Pericardium (tissue), 1 donor: ENCODE results near the genes DDX39B and LY6G5B.

DNA sequence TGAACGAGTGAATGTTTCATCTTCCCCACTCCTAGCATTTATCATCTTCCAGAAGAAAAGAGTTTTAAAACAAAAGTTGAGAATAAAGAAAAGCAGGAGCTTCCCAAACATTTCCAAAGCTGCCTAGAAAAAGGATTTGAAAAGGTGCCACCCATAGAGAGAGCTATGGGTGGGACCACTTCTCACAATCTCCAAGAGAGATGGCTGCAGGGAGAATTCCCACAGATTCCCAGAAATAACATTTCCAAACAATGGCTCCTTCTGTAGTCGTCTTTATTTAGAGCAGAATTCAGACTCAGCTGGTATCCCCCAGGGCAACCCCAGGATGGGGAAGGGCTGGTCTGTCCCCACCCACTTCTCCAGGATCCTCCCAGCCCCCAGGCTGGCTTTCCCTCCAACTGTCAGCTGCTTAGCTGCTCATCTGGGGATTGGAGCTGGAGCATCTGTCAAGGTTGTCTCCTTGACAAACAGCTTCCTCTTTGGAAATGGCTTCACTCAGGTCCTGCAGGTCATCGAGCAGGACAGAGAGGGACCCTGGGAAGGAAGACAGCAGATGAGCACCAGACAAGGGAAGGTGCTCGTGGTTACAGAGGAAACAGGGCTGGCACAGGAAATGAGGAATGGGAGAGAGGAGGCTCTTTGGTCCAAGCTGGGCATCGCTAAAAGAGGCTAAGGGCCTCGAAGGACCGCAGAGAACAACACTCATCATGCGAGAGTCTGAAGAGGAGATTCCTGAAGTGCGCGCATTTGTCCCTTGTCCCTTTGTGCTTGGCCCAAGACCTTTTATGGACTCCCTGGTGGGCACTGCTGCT is 3.5 kb upstream of the PSORS1C2 start:
- RRBS, result no CpG with 5 or more reads among the region's 10 CpGs

GRCh38 chr6:31378301-31378796 is 21.4 kb upstream of the HLA-B start:
- RRBS, result no CpG with 5 or more reads among the region's 7 CpGs

DNA sequence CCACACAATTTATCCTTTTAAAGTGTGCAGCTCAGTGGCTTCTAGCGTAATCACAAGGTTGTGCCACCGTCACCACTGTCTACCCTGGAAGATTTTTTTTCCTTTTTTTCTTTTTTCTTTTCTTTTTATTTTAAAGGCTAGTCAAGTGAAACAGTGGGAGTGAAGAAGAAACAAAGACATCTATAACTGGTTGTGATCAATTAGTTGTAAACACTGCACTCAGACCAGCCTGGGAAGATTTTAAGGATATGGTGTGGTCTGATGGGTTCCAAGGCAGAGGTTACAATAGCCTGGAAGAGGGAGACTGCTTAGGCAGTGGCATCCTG is 1.4 kb upstream of the MICA start:
- RRBS, result no CpG with 5 or more reads among the region's 2 CpGs

DNA sequence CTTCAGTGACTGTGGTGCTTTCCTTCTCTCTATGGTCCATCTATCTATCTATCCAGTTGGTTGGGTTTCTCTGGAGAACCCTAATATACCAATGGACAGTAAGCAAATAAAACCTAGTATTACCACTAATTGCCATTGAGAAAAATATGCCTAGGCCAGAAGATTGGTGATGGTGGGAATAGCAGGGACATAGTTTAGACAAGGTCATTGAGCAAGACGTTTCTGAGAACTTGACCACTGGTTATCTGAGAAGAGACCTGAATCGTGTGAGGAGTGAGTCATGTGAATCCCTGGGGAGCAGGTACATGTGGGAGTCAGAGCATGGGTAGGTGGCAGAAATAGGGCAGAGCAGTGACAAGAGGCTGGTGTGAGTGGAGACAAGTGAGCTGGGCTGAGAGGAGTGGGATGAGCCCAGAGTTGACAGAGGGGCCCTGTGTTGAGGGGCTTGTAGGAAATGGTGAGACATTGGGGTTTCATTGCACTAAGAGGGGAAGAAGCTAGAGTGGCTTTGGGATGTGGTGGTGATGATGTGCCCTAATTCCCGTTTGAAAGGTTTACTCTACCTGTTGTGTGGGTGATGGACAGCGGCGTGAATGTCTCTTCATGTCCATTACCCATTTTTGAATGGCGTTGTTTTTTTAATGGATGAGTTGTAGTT is 16.5 kb downstream of the MICA start:
- RRBS, result no CpG with 5 or more reads among the region's 6 CpGs

GRCh38 chr6:31463384-31463901 is 34.5 kb upstream of the MICB start:
- RRBS, result no CpG with 5 or more reads among the region's 6 CpGs

DNA sequence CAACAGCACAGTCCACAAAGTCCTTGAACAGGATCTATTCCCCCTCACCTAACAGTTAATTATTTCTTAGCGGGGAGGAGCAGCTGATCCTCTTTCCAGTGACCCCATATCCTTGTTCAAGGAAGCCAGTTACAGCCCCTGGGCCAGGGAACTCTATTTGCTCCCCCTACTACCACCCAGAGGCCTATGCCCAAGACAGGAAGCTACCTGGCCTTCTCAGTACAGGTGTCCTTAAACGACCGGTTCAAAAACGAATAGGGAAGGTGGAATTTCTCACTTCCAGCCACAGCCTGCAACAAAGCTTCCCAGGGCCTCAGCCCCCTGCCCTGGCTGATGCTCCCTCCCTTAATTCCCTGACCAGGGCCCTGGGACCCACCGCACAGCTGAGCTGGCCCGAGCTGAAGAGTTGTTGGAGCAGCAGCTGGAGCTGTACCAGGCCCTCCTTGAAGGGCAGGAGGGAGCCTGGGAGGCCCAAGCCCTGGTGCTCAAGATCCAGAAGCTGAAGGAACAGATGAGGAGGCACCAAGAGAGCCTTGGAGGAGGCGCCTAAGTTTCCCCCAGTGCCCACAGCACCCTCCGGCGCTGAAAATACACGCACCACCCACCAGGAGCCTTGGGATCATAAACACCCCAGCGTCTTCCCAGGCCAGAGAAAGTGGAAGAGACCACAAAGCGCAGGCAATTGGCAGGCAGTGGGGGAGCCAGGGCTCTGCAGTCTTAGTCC is 786 bp downstream of the MCCD1 start:
- RRBS, result no CpG with 5 or more reads among the region's 12 CpGs

DNA sequence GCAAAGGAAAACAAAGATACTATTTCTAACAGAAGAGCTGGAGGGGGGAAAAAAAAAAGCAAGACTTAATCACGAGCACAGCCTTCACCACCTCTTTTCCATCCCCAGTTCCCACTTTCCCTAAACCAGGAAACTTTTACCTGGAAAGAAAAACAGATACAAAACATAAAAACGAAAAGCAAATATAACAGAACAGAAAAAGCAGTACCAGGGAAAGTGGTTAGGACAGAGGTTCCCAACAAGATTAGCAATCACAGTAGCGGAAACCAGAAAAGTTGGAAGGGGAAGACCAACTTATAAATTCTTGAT is 1.2 kb downstream of the DDX39B start:
- RRBS, result no CpG with 5 or more reads among the region's 3 CpGs

DNA sequence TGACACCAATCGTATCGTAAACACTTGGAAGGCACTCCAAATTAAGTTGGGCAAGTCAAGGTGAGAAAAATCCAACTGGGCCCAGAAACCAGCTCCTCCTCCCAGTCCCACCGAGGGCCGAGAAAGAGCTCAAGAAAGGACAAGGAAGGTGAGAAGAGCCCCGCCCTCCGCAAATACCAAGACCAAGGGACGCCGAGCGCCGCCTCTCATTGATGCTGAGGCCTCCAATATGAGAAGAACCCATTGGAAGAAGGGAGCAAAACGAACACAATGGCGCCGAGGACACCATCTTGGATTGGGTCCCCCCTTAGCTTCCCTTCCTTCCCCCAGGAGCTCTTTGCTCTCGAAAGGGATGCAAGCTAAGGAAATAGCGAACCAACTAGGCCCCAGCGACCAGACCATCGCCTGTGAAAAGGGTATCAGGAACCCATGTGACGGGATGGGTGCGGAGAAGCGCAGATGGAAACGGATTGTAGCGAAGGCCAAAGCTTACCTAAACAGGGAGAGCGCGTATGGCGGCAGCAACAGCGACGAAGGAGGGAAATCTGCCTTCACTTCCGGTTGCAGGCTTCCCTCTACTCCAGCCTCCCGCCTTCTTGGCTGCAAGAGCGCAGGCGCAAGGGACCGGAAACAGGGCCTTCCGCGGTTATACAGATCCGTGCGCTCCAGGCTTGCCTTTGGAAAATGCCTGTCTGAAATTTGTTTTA is at the start of gene DDX39B:
Gene DDX39B (minus strand): TSS at position 547 of the 707 bp plus-strand sequence.
- RRBS, result 2% methylated on average over 5 of the region's 36 CpGs

- RRBS, result no CpG with 5 or more reads among the region's 18 CpGs
Measured at GRCh38 chr6:31587452-31588532, 1.7 kb downstream of the LST1 start.

- RRBS, result no CpG with 5 or more reads among the region's 17 CpGs
Measured at GRCh38 chr6:31621126-31621417, 557 bp downstream of the PRRC2A start.

GRCh38 chr6:31621721-31622262 is 1.3 kb downstream of the PRRC2A start:
- RRBS, result no CpG with 5 or more reads among the region's 9 CpGs

DNA sequence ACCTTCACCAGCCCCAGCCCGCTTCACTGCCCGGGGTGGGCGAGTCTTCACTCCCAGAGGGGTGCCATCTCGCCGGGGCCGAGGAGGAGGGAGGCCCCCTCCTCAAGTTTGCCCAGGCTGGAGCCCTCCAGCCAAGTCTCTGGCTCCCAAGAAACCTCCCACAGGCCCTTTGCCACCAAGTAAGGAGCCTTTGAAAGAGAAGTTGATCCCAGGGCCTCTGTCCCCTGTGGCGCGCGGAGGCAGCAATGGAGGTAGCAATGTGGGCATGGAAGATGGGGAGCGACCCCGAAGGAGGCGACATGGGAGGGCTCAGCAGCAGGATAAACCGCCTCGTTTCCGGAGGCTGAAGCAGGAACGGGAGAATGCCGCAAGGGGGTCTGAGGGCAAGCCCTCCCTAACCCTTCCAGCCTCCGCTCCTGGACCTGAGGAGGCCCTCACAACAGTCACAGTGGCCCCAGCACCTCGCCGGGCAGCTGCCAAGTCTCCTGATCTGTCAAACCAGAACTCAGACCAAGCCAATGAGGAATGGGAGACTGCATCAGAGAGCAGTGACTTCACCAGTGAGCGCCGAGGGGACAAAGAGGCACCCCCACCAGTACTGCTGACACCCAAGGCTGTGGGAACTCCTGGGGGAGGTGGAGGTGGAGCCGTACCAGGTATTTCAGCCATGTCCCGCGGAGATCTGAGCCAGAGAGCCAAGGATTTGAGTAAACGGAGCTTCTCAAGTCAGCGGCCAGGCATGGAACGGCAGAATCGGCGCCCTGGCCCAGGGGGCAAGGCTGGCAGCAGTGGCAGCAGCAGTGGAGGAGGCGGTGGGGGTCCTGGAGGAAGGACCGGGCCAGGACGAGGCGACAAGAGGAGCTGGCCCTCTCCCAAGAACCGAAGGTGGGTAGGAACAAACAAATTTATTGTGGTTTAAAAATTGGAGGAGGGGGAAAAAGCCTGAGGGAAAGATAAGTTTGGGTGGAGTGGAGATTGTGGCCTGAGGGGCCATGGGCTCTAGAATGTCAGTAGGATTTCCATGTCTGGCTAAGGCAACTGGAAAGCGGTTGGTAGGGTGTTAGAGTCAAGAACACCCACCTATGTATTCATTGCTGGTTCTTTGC is 11.9 kb downstream of the PRRC2A start:
- RRBS, result 83% methylated on average over 2 of the region's 36 CpGs

DNA sequence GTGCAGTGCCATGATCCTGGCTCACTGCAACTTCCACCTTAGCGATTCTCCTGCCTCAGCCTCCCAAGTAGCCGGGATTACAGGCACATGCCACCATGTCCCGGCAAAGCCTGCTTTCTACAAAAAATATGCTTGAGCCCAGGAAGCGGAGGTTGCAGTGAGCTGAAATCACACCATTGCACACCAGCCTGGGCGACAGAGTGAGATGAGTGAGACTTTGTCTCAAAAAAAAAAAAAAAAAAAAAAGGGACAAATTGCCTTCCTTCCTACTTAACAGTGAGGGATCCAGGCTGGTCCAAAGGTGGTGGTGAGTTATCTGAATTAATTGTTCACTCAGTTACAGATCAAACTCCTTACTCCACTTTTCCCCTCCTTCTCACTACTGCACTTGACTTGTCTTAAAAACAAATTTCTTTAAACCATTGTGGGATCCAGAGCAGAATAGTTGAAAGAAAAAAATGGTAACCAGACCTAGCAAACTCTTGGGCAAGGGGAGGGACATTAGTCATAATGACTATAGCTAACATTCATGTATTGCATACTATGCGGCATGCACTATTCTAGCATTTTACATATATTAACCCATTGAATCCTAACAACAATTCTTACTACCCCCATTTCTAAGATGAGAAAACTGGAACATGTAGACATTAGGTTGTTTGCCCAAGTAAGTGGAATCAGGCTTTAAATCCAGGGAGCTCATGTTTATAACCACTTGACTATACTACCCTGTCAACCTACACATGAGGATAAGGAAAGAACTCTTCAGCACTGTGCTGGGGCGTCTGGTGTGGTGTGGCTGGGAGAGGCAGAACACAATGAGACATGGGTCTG is 1.6 kb downstream of the GPANK1 start:
- RRBS, result no CpG with 5 or more reads among the region's 7 CpGs

DNA sequence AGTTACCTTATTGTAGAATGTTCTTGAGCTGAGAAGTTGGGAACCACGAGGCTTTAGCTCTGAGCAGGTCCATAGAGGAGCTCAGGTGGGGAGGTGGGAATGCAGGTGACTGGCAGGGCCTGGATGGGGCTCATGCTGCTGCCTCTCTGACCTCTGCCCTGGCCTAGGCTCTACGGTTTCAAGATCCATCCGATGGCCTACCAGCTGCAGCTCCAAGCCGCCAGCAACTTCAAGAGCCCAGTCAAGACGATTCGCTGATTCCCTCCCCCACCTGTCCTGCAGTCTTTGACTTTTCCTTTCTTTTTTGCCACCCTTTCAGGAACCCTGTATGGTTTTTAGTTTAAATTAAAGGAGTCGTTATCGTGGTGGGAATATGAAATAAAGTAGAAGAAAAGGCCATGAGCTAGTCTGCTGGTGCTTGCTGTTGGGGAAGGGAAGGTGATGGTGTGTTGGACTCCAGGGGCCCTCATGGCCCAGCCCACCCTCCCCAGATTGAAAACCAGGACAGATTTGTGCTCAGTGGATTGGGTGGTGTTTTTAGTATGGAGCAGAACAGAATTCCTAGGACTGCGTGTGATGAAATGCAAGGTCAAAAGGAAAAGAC is at the start of gene LY6G5B:
Gene LY6G5B (plus strand): TSS at position 308 of the 604 bp plus-strand sequence.
- RRBS, result no CpG with 5 or more reads among the region's 9 CpGs

GRCh38 chr6:31697346-31698116 is 5.6 kb downstream of the ABHD16A start:
- RRBS, result no CpG with 5 or more reads among the region's 6 CpGs

DNA sequence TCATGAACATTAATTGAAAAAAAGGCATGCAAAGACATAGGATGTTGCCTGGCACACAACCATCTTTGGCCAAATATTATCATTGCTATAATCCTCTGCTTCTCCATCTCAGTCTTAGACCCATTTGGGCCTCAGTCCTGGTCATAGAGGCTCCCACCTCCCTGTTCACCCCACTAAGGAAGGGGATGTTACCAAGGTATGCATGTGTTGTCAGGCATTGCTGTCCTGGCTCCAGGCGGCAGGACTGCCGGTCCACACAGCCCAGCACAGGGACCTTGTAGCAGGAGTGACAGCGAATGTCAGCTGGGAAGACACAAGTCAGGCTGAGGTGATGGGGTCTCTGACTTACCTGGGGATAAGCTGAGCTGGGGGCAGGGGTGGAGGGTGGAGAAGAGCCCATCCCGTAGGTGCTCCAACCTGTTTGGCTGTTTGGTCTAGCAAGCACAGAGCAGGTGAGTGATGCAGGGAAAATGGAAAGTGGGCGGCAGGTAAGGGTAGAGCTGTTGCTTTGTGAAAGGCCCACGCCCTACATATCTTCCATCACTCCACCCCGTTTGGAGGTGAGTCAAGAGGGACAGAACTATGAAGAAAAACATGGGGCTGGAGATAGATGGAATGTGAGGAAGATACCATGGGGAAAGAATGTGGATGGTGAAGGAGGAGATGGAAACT is 1.5 kb downstream of the LY6G6C start:
- RRBS, result no CpG with 5 or more reads among the region's 7 CpGs

- RRBS, result no CpG with 5 or more reads among the region's 13 CpGs
Measured at GRCh38 chr6:31724345-31724803, 1.2 kb downstream of the MPIG6B start.

DNA sequence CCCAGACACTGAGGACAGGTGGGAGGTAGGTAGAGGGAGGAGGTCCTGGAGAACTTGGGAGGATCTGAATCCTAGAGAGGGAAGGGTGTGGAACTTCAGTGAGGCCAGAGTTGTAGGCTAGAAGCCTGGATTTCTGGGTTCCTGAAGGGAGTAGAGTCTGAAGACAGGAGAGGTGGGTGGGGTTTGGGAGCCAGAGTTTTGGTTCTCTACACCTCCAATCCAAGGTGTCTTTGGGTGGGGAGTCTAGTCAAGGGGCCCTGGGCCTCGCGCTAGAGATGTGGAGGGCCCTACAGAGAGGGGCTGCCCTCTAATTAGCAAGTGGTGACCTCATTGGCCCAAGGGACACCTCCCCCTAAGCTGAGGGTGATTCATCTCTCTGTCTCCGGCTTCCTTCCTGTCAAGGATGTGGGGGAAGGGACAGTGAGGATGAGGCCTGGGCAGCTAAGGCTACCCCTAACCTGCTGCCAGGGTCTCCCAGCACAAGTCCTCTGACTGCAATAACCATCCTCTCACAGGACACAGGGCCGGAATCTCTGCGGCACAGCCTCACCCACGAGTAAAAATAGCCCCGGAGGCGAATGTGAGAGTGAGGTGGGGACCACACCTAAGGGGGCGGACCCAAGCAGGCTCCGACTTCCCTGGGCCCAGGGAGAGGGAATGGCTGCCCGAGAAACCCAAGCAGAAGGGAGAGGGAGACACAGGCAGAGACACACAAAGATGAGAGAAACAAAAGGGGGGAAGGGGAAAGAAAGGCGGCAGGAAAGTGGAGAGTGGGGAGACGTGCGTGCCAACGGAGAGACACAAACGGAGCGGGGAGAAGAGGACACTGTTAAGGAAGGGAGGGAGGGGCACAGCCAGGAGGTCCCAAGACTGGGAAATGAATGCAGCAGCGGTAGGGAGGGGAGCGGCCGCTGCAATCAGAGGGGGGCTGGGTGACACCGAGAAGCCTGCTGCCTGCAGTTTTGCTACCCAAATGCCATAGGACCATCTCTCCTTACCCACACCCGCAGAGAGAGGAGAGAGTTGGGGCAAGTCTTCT is 1.5 kb downstream of the CLIC1 start:
- RRBS, result no CpG with 5 or more reads among the region's 22 CpGs

DNA sequence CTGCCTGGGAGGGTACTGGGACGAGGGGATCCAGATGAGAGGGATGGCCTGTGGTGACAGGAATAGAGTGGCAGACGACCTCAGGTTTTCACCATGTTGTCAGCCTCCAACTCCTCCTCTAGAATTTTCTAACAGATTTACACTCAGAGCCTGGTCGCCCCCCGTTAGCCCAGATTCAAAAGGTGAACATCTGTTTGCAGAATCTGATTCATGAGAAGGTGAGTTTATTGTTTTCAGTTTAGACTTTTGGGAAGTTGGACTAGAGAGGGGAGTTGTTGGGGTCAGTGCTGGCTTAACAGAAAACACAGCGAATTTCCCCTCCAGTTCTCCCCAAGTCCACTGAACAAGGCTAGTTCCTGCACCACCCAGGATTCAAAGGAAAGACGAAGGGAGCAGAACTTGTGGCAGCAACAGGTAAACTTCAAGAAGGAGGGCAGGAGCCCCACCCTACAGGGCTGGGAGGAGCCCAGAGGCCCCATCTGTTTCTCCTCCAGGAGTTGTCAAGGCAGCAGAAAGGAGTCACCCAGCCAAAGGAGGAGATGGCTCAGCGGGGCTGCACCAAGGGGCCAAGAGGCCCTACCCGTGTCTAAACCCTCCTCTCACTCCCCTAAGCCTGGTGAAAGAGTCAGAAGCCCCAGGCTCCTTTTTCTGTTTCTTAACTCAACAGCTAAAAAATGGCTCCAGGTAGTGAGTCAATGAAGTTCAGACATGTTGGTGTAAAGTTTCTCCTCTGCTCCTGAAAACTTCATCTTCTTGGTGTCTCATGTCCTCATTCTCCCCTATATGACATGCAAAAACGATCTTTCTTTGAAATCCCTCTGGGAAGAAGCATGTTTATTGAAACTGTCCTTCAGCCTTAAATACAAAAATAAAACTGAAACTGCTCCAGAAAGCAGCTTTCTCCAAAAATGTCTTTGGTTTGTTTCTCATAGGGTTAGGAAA is 1.8 kb downstream of the SAPCD1 start:
- RRBS, result no CpG with 5 or more reads among the region's 9 CpGs

DNA sequence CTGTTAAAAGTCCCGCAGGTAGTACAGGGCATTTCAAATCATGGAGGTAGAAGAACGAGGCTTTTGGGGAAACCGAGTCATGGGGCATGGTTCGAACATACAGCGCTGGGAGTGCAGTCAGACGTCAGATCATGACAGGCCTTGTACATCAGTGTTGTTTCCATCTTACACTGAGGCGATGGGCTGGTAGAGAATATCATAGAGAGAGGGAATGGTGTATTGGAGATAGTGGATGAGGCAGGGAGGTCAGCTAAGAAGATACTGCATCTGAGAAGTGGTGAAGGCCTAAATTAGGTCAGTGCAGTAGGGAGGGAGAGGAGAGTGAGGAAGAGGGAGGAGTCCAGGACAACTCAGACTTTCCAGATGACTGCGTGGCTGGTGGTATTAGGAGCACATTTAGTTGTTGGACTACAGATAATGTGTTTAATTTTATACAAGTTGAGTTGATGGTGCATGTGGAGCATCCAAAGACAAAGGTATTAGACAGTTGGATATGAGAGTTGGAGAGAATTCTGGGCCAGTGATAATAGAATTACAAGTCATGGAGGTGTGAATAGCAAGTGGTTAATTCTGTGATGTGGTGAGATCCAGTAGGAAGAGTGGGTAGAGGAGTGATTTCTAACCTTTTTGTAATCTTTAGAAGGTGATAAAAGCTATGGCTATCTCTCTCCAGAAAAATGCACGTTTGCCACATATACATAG is 890 bp downstream of the STK19 start:
- RRBS, result no CpG with 5 or more reads among the region's 9 CpGs